Pericardium fibroblast (primary cell): ENCODE measurements around the gene ENAH.

- RAMPAGE, long total RNA, result no peak
Observed at GRCh38 chr1:225613101-225613734, 39.7 kb downstream of the ENAH start.

- RAMPAGE, long total RNA, result no peak
Observed at GRCh38 chr1:225651299-225651886, 1.5 kb downstream of the ENAH start.

DNA sequence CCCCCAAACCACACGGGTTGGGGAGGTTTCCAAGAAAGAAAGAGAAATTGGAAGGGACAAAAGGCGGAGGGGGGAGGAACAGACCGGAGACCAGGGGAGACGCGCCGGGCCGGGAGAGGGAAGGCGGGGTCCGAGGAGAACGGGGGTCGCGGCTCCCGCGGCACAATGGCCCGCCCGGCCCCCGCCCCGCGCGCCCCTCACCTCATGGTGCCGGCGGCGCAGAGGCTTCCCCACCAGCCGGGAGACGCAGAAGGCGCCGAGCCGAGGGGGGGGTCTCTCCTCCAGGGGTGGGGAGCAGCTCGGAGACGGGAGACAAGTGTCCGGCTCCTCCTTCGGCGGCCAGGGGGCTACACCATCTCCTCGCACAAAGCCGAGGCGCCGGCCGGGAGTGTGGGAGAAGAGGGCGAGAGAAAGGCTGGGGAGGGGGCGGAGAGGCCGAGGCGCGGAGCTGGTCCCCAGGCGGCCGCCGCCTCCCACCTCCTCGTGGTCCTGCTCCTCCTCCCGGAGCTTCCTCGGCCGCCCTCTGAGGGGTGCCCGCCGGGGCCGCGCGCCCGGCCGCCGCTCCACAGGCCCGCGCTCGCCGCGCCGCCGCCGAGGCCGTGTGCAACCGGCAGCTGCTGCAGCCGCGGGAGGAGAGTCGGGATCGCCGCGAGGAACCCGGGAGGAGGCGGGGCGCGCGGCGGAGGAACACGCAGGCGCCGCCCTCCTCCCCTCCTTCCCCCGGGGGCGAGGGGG, at the start of gene ENAH:
Gene ENAH, minus strand, starts transcription at position 639 of the 735 bp plus-strand sequence.
- RAMPAGE, long total RNA, result no peak

- RAMPAGE, long total RNA, result no peak
Observed at GRCh38 chr1:225777974-225778761, 542 bp downstream of the SRP9 start.

DNA sequence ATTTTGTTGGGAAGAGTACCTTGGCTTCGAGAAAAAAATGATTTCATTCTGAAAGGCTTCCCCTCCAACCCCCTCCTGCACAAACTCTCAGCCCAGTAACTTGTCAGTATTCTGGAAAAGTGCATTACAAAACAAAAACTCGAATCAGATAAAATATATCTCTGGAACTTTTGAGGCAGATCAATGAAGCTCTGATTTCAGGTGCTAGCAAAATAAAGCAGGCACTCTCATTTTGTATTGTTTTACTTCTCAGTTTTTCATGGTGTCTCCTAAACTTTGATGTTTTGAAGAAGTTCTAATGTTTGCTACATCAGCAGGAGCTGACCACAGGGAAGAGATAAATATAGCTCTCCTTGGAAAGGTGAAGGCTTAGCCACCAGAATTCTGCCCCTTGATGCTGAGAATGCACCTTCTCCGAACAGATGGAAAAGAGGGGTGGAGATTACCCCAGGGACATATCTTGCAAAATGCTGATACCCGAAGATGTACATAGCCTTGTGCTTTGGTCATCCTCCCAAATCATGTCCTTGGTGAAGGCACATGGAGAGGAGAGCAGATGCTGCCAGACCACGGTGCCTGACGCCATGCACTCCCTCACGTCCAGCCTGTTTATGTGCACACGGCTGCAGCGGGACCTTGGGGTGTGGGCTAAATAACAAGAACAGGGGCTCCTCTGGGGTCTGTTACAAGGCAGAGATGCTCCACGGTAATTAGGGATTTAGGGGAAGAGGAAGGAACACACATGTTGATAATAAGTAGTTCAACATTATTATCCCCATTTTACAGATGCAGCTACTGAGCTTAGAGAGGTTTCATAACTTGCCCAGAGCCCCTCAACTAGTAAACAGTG, 12.6 kb downstream of the EPHX1 start:
- RAMPAGE, long total RNA, result no peak

DNA sequence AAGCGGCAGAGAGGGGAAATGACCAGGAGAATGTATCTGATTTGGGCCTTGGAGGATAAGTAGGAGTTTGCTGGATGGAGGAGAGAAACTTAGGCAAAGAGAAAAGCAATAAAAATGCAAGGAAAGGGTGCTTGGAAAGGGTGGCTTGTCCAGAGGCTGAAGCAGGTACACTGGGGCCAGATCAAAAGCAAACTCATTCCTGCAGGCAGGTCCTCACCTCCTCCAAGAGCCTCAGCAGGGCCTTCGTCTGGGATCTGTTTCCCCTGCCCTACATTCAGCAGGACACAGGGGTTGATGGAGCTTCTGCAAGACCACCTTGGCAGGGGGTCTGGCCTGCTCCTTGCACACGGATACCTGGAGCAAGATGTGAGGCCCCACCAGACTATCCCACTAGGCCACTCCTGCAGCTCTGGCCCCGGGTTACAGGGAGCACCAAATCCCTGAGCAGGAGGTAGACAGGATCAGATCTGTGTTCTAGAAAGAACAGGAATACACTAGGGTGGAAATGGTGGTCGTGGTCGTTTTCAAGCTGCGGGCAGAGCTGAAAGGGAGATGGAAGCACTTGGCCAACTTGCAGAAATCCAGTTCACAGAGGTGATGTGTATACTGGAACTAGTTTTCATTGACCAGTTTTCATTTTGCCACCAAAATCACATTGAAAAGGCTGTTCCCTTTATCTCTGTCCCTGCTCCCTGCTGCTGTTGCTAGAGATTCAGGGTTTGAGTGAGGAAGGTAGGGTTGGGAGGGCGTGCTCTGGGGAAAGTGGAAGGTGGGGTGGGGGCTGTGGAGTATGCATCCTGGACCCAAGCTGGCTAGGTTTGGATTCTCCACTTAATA, 33.5 kb downstream of the EPHX1 start:
- RAMPAGE, long total RNA, result no peak

- RAMPAGE, long total RNA, result no peak
Observed at GRCh38 chr1:225881325-225882205, 615 bp downstream of the TMEM63A start.

GRCh38 chr1:225890340-225890753, 1.4 kb upstream of the LEFTY1 start:
- RAMPAGE, long total RNA, result no peak

DNA sequence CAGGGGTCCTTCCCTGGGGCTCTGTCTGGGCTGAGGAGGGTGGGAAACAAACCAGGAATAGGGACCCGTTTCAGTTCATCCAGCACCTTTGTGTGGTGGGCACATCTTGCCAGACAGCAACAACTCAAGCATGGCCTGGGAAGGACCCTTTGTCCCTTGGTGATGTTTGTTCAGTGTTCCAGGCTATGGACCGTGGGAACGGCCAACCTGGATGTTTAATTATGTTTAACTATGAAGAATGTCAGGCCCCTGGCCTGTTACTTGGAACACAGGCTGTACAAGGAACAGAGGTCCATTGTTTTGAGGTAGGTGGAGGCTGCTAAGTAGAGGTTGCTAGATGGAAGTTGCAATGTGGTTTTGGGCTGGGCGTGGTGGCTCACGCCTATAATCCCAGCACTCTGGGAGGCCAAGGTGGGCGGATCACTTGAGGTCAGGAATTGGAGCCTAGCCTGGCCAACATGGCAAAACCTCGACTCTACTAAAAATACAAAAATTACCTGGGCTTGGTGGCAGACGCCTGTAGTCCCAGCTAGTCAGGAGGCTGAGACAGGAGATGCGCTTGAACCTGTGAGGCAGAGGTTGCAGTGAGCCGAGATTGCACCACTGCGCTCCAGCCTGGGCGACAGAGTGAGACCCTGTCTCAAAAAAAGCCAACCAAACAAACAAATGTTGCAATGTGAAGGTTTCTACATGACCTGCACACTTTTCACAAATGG, 2.3 kb upstream of the LEFTY1 start:
- RAMPAGE, long total RNA, result no peak

- RAMPAGE, long total RNA, result no peak
Observed at GRCh38 chr1:225908694-225909218, 15.3 kb downstream of the PYCR2 start.

GRCh38 chr1:225998576-225999231, 439 bp downstream of the SDE2 start:
- RAMPAGE, long total RNA, result no peak

DNA sequence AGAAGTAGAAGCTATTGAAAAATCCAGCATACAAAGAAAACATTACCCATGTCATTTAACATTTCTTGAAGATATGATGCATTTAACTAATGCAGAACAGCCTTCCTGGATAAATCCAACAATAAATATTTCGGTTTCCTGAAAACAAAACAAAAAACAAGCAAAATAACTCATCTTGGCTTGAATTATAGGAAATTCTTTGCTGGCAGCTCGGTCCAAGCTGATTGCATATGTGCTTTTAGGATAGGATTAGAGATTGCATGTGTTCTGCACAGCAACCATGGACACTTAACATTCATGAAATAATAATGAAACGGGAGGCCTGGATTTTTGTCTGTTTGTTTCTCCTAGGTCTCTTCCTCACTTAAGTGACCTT, 1.6 kb upstream of the H3-3A start:
- RAMPAGE, long total RNA, result no peak

DNA sequence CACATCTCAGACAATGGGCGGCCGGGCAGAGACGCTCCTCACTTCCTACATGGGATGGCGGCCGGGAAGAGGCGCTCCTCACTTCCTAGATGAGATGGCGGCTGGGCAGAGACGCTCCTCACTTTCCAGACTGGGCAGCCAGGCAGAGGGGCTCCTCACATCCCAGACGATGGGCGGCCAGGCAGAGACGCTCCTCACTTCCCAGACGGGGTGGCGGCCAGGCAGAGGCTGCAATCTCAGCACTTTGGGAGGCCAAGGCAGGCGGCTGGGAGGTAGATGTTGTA, 52.8 kb downstream of the H3-3A start:
- RAMPAGE, long total RNA, result no peak

DNA sequence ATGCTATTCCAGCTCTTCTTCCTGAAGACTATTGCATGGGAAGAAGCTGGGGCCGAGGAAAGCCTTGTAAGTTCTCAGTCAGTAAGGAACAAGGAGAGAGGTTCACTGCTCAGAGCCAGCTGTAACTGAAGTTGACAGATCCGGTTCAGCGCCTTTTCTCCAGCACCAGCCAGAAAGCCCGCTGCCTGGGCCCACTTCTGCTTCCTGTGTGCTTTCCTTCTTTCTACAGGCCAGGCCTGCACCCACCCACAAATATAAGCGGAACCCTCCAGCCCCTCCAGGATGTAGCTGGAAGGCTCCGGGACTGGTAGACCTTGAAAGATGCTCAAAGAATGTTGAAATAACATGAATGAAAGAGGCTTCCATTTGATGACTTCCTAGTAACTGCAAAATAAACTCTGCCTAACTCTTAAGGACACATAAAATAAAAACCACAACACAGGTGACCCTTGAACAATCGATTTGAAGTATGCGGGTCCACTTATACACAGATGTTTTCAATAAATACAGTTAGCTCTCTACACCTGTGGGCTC, 38.7 kb downstream of the PARP1 start:
- RAMPAGE, long total RNA, result no peak

DNA sequence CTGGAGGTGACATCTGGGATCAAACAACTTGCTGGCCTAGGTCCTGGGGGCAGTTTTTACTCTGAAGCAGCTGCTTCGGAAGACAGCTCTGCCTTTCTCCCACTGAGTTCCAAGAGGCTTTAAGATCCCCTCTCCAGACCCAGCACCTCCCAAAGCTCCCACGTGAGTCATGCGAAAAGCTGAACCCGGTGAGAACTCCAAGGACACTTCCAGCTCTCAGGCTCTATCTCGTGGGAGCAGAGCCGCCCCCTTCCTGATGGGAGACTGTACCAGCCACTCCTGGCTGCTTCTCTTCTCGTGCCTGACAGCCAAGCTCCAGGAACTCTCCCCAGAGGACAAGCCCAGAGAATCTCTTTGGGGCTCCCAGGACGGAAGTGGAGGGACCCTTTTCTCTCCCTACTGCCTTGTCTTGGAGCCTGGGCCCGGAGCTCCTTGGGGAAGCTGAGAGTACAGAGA, 40.5 kb downstream of the STUM start:
- RAMPAGE, long total RNA, result no peak

DNA sequence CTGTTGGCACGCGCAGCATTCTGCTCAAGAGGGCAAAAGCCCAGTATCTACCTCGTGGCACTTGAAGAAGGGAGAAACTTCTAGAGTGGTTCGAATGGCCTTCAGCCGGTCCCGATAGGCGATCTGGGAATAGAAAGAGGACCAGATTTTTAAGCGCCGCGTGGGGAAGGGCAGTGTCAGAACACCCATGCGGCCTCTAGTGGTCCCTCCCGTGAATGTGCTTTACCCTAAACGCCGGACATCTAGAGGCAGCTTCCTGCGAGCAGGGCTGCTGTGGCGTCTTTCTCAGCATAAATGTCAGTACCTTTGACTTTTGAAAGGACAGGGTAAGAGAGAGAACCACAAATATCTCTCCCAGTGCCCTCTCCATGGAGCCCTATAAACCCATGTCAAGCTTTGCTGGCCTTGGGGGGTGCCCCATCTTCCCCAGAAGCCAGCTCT, 89.1 kb downstream of the STUM start:
- RAMPAGE, long total RNA, result no peak

DNA sequence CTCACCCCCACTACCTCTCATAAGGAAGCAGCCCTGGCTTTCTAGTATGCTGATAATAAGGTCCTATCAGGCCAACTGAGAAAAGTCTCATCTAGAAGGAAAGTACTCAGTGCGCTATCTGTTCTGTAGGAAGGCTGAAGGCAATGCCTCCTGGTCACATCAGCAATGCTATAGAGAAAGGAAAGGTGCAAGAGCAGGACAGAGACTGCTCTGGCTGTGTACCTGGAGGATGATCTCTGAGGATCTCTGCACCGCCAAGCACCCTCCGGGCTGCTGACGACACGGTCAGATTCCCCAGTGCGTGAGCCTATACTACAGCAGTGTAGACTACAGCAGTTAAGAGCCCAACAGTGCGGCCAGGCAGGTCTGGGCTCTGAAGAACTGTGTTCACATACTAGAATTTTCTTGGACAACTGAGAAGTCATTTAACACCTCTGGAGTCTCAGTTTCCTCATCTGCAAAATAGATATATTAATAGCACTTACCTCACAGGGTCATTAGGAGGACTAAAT, 40.0 kb downstream of the ITPKB start:
- RAMPAGE, long total RNA, result no peak

- RAMPAGE, long total RNA, result no peak
Observed at GRCh38 chr1:226708256-226709429, 30.4 kb downstream of the ITPKB start.

GRCh38 chr1:226729996-226730469, 9.0 kb downstream of the ITPKB start:
- RAMPAGE, long total RNA, result no peak

GRCh38 chr1:226731345-226731937, 7.6 kb downstream of the ITPKB start:
- RAMPAGE, long total RNA, result no peak